Hepatocyte (in vitro differentiated cells and primary cell): Measurements from ENCODE around the genes SEMG2, WFDC8 and WFDC10B.

- RAMPAGE, long total RNA = no peak
- RRBS = no CpG with 5 or more reads among the region's 4 CpGs
Observed at GRCh38 chr20:44001537-44001888, 86.9 kb downstream of the TOX2 start.

GRCh38 chr20:44142332-44142766, 44.6 kb downstream of the JPH2 start:
- RAMPAGE, long total RNA = no peak
- RRBS = no CpG with 5 or more reads among the region's 12 CpGs

DNA sequence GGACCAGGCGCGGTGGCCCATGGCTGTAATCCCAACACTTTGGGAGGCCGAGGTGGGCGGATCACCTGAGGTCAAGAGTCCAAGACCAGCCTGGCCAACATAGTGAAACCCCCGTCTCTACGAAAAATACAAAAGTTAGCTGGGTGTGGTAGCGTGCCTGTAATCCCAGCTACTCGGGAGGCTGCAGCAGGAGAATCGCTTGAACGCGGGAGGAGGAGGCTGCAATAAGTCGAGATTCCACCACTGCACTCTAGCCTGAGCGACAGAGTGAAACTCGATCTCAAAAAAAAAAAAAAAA, 41.7 kb downstream of the JPH2 start:
- RAMPAGE, long total RNA = no peak
- RRBS = no CpG with 5 or more reads among the region's 14 CpGs

DNA sequence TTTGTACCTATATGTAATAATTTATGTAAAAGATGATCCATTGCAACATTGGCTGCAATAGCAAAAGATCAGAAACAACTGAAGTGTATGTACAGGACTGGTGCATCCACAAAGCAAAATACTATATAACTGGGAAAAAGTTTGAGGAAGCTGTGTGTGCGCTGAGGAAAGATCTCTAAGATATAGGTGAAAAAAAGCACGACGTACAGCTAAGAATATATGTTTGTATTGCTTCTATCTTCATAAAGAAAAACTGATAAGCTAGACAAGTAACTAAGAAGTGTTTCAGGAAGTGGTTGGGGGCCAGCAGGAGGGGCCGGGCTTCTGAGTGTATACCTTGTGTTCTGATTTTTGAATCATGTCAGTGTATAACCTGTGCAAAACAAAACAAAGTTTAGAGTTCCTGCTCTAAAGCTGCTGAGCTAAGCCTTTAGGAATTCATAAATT, 7.8 kb upstream of the OSER1 start:
- RAMPAGE, long total RNA = no peak
- RRBS = no CpG with 5 or more reads among the region's 4 CpGs

DNA sequence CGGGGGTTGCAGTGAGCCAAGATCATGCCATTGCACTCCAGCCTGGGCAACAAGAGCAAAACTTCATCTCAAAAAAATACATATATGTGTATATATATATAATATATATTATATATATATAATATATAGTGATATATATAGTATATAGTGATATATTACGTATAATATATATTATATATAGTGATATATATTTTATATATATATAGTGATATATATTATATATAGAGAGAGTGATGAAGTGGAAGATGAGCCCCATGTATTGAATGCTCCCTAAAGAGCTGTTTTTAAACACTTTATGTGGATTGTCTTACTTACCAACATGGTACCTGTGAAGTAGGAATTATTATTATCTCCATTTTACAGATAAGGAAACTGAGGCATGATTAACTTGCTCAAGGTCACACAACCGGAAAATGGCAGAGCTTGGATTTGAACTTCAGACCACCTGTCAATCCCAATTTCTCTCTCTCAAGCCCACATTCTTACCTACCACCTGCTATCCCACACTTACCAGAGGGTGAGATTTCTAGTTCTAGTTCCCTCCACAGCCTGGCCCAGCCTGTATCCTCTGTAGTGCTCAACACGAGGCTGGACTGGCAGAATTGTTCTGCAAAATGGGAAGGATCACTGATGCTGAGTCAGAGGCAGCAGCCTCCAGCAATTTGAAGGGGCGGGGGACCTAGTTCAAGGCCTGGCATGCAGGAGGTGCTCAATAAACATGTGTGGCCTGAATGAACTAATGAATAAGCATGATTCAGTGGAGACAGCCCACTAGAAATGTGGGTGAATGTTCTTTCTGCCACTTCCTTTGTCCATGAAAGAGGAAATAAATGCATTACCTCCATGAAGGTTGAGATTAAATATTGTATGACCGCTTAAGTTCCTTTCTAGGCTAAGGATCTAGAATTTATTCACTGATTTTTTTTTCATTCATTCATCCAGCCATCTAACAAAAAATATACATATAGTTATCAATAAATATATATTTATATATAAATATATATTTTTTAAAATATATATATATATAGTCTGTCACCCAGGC, 53.7 kb upstream of the TTPAL start:
- RAMPAGE, long total RNA = no peak
- RRBS = no CpG with 5 or more reads among the region's 6 CpGs

GRCh38 chr20:44460792-44461572, 14.7 kb upstream of the TTPAL start:
- RAMPAGE, long total RNA = no peak
- RRBS = no CpG with 5 or more reads among the region's 7 CpGs

DNA sequence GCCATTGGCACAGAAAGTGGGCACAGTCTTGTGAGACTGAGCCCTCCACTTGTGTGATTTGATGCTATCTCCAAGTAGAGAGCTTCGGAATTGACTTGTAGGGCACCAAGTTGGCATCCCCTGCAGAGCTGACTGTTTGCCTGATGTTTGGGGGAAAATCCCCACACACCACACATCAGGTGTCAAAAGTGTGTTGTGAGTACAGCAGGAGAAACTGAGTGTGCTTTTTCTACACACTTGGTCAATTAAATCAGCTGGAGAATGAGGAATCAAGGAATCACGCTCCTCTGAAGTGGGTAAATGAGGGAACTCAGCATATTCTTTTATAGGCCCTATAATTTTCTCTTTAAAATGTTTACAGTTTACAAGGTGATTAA, 962 bp downstream of the SERINC3 start:
- RAMPAGE, long total RNA = no peak
- RRBS = no CpG with 5 or more reads among the region's 2 CpGs

GRCh38 chr20:44583077-44583637, 778 bp downstream of the PKIG start:
- RAMPAGE, long total RNA = no peak
- RRBS = no CpG with 5 or more reads among the region's 3 CpGs

DNA sequence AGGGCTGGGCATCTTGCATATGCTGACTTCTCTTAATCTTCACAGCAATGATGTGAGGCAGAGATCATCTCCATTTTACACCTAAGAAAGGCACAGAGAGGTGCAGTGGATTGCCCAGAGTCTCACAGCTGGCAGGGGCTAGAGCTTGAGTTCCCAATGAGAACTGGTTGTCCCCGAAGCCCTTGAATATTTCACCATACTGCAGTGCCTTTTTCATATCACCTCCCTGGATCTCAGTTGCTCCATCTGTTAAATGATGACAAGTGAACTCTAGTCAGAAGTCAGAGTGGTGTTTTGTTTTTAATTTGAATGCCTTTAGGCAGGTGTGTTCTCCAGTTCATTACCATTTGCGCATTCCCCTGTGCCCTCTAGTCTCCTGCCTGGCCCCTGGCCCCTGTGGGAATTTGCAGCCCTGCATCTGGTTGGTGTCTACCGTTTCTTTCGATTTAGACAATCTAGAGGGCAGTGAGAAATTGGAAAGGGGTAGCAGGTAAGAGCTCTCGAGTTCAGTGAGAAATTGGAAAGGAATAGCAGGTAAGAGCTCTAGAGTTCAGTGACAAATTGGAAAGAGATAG, 3.1 kb downstream of the PKIG start:
- RAMPAGE, long total RNA = no peak
- RRBS = no CpG with 5 or more reads among the region's 5 CpGs

DNA sequence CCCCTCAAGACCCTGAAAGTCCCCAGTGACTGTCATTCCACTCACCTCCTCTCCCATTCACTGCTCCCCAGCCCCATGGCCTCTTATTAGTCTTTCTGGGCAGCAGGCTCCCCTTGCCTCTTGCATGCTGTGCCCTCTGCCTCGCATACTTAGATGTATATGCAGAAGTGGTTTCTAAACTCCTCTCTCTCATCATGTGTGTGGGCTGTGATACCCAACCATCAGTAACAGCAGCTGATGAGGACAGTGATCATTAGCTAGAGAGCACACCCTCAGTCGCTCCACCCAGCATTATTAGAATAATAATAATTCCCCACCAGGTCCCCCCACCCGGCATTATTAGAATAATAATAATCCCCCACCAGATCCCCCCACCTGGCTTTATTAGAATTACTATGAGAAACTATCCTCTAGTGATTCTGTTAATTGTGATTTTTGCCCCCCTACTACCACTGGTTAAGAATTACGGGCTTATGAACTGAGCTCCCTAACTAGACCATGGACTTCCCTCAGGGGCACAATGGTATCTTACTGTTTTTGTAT, 14.6 kb downstream of the PKIG start:
- RAMPAGE, long total RNA = no peak
- RRBS = no CpG with 5 or more reads among the region's 4 CpGs

DNA sequence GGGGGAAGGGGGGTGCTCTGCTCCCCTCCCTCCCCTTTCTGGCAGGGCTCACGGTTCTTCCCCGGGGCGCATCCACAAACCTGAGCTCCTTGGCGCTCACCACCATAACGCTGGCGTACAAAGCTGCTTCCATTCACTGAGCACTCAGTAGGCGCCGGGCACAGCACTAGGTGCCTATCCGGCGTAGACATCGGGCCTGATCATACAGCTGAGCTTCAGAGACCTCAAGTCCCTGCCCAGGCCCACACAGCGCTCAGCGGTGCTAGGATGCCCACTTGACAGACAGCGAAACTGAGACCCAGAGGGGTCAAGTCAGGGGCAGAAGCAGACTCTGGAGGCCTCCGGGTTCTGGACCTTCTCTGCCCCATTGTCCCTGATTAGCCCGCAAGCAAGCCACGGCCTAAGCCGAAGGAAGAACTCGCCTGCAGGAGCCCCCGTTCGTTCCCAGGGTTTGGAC, 433 bp downstream of the ADA start:
- RAMPAGE, long total RNA = no peak
- RRBS = 55% methylated on average over 6 of the region's 21 CpGs

DNA sequence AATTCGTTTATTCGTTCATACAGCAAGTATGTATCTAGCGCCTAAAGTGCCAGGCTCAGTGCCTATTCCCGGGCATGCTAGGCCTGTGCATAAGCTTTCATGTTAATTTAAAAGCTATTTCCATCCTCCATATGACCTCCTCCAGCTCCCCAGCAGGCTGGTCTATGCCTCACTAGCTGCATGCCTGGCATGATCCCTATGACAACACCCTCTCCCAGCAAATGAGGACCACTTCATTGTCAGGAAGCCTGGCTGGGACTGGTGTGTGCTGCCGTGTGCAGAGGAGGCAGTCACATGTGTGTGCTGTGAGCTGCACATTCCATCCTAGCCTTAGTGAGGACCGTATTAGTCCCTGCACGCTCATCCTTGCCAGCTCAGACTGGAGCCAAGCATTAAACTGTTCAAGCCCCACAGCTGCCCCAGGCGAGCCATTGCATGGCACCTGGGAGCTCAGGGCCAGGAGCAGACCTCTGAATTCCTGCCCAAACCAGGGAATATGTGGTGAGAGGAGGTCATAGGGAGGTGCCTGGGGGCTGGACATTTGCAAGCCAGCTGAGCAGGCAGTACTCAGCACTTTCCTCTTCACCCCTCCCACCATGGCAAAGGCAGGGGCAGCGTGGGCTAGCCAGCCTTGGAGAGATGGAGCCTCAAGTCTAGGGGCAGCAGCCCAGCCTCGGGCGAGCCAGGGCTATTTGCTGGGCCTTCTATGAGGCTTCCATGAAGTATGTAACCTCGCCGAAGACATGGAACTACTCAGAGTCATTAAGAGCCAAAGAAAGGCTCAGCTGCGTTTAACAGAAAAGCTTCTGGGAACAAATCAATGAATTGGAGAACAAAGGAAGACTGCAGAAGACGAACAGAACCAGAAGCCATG, 8.7 kb upstream of the CCN5 start:
- RAMPAGE, long total RNA = no peak
- RRBS = no CpG with 5 or more reads among the region's 15 CpGs

DNA sequence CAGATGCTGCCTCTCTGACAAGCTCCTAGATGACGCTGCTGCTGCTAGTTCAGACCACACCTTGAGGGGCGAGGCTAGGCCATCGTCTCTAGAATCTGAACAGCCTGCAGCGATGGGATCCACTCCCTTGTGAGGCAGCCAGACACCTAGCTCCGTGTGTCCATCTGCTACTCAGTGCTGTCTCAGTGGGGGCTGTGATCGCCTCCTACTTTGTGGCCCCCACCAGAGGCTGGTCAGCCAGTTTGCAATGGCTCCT, 2.7 kb downstream of the CCN5 start:
- RAMPAGE, long total RNA = no peak
- RRBS = no CpG with 5 or more reads among the region's 6 CpGs

- RAMPAGE, long total RNA = no peak
- RRBS = no CpG with 5 or more reads among the region's 1 CpG
Observed at GRCh38 chr20:45221252-45221529, at the start of gene SEMG2. Gene SEMG2, plus strand, starts transcription at chr20:45221373.

- RAMPAGE, long total RNA = no peak
- RRBS = 14% methylated on average over 7 of the region's 14 CpGs
Observed at GRCh38 chr20:45337390-45338214, 10.6 kb downstream of the SDC4 start.

- RAMPAGE, long total RNA = no peak
- RRBS = no CpG with 5 or more reads among the region's 1 CpG
Observed at GRCh38 chr20:45340980-45341325, 7.3 kb downstream of the SDC4 start.

DNA sequence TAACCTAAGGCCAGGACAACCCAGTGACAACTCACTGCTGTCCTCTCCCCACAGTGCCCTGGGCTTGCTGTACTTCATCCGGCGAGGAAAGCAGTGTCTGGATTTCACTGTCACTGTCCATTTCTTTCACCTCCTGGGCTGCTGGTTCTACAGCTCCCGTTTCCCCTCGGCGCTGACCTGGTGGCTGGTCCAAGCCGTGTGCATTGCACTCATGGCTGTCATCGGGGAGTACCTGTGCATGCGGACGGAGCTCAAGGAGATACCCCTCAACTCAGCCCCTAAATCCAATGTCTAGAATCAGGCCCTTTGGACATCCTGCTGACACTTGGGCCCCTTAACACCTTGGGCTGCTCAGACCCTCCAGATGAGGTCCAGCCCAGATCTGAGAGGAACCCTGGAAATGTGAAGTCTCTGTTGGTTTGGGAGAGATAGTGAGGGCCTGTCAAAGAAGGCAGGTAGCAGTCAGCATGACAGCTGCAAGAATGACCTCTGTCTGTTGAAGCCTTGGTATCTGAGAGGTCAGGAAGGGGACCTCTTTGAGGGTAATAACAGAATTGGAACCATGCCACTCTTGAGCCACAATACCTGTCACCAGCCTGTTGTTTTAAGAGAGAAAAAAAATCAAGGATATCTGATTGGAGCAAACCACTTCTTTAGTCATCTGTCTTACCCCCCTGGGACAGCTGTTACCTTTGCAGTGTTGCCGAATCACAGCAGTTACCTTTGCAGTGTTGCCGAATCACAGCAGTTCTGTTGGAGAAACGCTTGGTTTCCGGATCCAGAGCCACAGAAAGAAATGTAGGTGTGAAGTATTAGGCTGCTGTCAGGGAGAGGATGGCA, 4.1 kb downstream of the SYS1 start:
- RAMPAGE, long total RNA = no peak
- RRBS = no CpG with 5 or more reads among the region's 13 CpGs

DNA sequence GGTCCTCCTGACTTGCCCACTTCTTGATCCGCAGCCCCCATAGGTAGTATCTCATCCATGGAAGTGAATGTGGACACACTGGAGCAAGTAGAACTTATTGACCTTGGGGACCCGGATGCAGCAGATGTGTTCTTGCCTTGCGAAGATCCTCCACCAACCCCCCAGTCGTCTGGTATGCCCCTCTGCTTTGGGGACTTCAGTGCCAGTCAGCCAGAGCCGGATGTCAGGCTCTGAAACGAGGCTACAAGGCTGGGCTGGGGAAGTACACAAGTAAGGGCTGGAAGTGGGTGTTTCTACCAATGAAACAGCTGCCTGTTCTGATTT, 640 bp downstream of the DBNDD2 start:
- RAMPAGE, long total RNA = no peak
- RRBS = 92% methylated on average over 3 of the region's 6 CpGs

GRCh38 chr20:45579140-45579642, at the start of gene WFDC8:
Gene WFDC8, minus strand, starts transcription at chr20:45579284.
- RAMPAGE, long total RNA = no peak
- RRBS = no CpG with 5 or more reads among the region's 4 CpGs

DNA sequence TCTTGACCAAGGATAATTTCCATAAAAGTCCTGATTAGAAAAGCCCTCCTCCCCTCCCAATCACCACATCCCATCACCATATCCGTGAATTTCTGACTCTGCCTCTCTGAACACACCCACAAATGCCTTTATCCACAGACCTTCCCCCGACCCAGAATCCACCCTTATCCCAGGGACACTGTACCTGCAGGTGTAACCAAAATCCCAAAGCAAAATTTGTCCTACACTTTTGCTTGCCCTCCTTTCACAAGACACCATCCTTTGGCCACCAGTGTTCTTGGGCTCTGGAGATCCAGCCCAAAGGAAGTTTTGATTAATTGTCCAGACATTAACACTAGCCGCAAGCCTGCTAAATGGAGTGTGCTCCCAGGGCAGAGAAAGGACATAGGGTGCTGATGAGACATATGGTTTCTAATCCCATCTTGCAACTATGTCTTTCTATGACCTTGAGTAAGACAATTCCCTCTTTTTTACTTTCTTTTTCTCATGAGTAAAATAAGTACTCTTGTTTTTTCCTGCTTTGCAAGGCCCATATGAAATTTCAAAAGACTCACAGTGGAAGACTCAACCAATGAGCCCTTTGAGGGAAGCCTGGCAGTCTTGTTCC, at the start of gene WFDC10B:
Gene WFDC10B, minus strand, starts transcription at position 286 of the 607 bp plus-strand sequence.
- RAMPAGE, long total RNA = no peak
- RRBS = no CpG with 5 or more reads among the region's 3 CpGs